LHCN-M2 (cell line): ENCODE measurements around a stretch of chr2.

DNA sequence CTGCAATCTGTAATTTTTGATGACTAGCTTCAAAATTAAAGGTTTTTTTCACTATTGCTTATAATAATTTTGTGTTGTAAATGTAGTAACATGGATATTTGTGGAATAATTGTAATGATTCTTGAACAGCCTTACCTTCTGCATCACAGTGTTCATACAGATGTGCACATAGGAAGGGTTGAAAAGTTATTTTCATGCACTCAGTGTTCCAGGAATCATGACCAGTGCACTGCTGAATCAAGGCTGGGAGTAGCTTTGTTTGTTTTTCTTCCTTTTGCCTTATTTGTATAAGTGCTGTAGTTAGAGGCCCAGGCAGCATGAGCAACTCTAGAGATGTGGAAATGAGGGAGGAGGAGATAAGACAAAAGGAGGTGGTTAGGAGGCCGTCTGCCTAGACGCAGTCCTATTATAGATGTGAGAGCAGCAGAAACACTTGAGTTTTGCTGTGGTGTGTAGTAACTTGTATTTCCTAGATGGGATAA is 264.4 kb upstream of the RASGRP3 start:
- RAMPAGE, long total RNA: no peak

GRCh38 chr2:33279825-33280302 is 196.6 kb upstream of the RASGRP3 start:
- RAMPAGE, long total RNA: no peak

- RAMPAGE, long total RNA: no peak
Observed at GRCh38 chr2:33479044-33479743, 2.7 kb downstream of the RASGRP3 start.

DNA sequence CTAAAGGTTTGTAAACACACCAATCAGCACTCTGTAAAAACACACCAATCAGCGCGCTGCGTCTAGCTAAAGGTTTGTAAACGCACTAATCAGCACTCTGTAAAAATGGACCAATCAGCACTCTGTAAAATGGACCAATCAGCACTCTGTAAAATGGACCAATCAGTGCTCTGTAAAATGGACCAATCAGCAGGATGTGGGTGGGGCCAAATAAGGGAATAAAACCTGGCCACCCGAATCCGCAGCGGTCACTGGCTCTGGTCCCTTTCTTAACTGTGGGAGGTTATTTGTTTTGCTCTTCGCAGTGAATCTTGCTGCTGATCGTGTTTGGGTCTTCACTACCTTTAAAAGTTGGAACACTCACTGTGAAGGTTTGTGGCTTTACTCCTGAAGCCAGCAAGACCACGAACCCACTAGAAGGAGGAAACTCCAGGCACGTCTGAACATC is 198.5 kb upstream of the FAM98A start:
- RAMPAGE, long total RNA: no peak

DNA sequence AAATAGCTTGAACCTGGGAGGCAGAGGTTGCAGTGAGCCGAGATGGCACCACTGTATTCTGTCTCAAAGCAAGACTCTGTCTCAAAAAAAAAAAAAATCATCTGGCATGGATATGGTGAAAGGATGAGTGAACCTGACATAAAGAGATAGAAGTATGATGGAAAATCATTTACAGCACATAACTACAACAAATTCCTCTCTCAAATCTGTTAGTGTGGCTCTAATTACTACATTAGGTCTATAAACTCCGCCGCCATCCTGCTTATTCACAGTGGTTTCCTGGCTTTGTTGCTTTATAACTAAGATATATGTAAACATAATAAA is 412.5 kb upstream of the FAM98A start:
- RAMPAGE, long total RNA: no peak

- RAMPAGE, long total RNA: no peak
Observed at GRCh38 chr2:35973711-35974153, 381.8 kb upstream of the CRIM1 start.

- RAMPAGE, long total RNA: no peak
Observed at GRCh38 chr2:36240477-36240890, 115.1 kb upstream of the CRIM1 start.

DNA sequence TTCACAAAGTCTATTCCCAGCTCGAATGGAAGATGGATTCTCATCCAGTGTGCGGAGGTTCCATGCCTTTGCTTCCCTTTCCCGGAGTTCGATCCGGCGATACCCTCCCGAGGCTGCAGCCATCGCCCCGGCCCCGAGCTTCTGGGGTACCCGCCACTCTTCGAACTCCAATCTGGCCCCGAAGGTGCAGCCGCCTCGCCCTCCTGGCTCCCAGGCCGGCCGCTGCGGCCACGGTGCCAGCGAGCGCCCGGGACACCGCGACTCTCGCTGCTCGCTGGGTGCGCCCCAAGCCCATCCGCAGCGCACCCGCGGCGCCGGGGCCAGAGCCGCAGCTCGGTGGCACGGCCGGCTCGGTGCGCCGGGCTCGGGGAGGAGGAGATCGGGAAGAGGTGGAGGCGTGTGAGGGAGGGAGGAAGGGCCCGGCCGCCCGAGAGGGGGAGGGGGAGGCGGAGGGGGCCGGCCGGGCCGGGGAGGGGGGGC is 365 bp upstream of the CRIM1 start:
- RAMPAGE, long total RNA: no peak

- RAMPAGE, long total RNA: no peak
Observed at GRCh38 chr2:36356946-36357889, 1.6 kb downstream of the CRIM1 start.

GRCh38 chr2:36358295-36358865 is 2.8 kb downstream of the CRIM1 start:
- RAMPAGE, long total RNA: no peak

GRCh38 chr2:36392583-36393217 is 37.1 kb downstream of the CRIM1 start:
- RAMPAGE, long total RNA: no peak

DNA sequence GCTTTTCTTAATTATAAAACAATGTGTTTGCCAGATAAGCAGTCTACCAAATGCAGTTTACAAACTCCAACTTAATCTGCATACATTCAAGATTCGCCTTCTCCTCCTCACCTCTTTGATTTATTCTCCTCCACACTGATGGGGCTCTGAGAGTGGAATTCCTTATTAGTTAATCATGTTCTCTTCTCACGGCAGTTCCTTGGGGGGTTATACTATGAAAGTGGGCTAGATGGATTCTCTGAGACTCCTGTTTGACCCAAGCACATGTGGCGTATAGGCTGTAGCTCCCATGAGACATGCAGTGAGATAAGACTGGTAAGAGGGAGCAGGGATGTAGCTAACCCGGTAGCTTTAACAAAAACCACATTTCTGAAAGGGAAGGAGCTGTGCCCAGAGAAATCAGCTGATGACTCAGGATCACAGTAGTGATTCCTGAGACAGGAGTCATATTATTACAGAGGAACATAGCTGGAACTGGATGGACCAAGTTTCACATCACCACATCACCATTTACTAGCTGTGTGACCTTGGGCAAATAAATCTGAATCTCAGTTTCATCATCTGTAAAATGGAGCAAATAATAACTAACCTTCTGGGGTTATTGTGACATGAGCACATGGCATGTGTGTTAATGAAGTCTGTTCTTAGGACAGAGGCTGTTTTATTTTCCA is 82.9 kb downstream of the CRIM1 start:
- RAMPAGE, long total RNA: no peak

- RAMPAGE, long total RNA: no peak
Observed at GRCh38 chr2:36486308-36486943, 111.5 kb downstream of the FEZ2 start.

DNA sequence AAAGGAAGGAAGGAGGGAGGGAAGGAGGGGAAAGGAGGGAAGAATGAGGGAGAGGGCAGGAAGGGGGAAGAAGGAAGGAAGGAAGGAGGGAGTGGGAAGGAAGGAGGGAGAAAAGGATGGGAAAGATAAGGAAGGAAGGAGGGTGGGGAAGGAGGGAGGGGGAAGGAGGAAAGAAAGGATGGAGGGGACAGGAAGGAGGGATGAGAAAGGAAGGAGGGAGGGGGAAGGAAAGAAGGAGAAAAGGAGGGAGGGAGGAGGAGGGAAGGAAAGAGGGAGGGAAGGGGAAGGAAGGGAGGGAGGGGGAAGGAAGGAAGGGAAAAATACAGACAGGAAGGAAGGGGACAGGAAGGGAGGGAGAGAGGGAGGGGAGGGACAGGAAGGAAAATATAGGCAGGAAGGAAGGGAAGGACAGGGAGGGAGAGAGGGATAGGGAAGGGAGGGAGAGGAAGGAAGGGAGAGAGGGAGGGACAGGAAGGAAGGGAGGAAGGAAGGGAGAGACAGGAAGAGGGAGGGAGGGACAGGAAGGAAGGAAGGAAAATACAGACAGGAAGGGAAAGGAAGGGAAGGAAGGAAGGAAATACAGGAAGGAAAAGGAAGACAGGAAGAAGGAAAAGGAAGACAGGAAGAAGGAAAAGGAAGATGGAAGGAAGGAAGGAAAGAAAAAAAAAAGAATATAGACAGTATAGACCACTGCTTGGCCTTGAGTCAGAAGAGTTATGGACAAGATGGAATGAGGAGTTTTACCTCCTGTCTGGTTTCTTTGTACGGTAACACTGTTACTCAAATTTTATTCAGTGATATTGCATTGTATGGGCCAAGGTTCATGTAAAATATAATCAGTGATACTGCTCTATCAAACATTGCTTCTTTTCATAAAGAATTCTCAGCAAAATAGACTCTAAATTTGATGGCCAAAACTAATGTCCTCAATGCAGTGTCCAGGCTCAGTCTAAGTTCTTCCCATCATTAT is 63.6 kb downstream of the FEZ2 start:
- RAMPAGE, long total RNA: no peak

GRCh38 chr2:36550730-36550998 is 47.3 kb downstream of the FEZ2 start:
- RAMPAGE, long total RNA: no peak

GRCh38 chr2:36561291-36562032 is 36.5 kb downstream of the FEZ2 start:
- RAMPAGE, long total RNA: no peak

DNA sequence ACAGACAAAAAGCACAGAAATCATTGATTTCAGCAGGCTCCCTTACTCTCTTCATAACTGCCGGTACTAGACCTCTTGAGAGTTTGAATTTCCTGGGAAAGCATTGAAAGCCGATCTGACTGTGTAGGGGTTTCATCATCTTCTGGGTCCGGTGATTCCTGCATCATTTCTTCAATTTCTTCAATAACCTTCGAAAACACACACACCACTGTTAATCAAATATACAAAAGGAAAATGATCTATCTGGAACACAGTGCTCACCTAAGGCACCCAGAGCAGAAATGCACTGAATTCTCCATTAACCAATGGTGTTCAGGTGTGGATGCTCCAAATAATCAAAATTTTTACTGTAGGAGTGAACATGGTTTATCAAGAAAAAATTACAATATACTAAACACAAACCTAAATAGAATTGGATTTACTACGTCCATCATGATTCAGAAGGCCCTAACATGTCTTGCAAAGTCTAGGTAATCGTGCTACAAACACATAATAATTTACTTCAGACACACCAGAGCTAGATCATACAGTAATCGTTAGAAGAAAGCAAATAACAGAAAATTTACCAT is 16.6 kb downstream of the FEZ2 start:
- RAMPAGE, long total RNA: no peak

- RAMPAGE, long total RNA: no peak
Observed at GRCh38 chr2:36655474-36656030, 41.0 kb upstream of the VIT start.

- RAMPAGE, long total RNA: no peak
Observed at GRCh38 chr2:36899416-36899957, 66.8 kb downstream of the STRN start.

DNA sequence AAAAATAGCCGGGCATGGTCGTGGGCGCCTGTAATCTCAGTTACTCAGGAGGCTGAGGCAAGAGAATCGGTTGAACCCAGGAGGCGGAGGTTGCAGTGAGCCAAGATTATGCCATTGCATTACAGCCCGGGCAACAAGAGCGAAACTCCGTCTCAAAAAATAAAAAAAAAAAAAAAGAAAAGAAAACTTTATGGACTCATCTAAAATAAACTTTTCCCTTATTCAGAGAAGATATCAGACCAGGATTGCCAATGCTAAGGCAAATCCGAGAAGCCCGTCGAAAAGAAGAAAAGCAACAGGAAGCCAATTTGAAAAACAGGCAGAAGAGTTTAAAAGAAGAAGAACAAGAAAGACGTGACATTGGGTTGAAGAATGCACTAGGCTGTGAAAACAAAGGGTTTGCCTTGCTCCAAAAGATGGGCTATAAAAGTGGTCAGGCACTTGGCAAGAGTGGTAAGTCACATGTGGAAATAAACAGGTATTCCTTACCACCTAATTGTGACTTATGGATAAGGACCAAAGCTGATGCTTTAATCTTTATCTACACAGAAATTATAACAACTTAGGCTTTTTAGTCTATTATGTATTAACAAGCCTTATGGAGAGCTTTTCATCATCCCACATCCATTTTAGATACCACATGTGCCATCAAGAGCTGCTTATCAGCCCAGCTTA is 5.2 kb downstream of the GPATCH11 start:
- RAMPAGE, long total RNA: no peak